Prostate gland (tissue), 2 donors: Measurements from ENCODE around the genes CDKN2B, IFT74 and EQTN.

GRCh38 chr9:21030268-21030975 lies 1.0 kb downstream of the HACD4 start:
- PRO-cap = unidirectional peak, plus-strand start at chr9:21030889
- RAMPAGE, long total RNA, 2 experiments = no peak in any of the 2 experiments

- PRO-cap = bidirectional peak, plus-strand start at chr9:21559933, minus-strand start at chr9:21559823
- RAMPAGE, long total RNA, 2 experiments = no peak in any of the 2 experiments
Observed at GRCh38 chr9:21558880-21560122, 77.2 kb upstream of the IFNE start.

DNA sequence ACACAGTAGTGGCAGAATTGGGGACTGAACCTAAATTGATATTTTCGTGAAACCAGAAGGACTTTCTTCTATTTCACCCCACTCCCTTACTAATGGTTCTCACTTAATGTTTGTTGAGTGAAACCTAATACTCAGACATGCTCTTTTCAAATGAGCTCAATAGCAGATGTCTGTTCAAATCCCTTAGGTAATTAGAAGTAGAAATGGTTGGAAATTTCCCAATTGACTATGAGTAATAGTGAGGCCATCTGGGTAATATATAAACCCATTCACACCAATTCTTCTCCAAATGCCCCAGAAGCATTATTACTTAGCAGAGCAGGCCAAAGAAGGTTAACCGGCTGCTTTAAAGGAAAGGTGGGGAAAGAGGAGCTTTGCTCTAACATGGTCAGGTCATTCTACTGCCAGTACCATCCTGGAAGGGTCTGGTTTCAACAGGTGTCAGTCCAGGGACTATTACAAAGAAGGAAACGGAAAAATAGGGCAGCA lies 119.5 kb upstream of the MTAP start:
- PRO-cap = no peak
- RAMPAGE, long total RNA, 2 experiments = no peak in any of the 2 experiments

GRCh38 chr9:22009039-22009663 lies at the start of gene CDKN2B:
TSS of gene CDKN2B (minus strand) at chr9:22009305.
- PRO-cap = bidirectional peak, plus-strand start at chr9:22009475, minus-strand start at chr9:22009297
- RAMPAGE, long total RNA, 2 experiments = start-site peak on the minus strand in 2 of 2 experiments, at chr9:22009277-22009320 at its widest, 29 to 35 reads per replicate

GRCh38 chr9:22113223-22113750 lies 104.2 kb upstream of the CDKN2B start:
- PRO-cap = no peak
- RAMPAGE, long total RNA, 2 experiments = no peak in any of the 2 experiments

GRCh38 chr9:22437205-22437743 lies 9.3 kb upstream of the DMRTA1 start:
- PRO-cap = no peak
- RAMPAGE, long total RNA, 2 experiments = no peak in any of the 2 experiments

- PRO-cap = bidirectional peak, plus-strand start at chr9:22447499, minus-strand start at chr9:22447374
- RAMPAGE, long total RNA, 2 experiments = no peak in any of the 2 experiments
Observed at GRCh38 chr9:22447257-22448307, 958 bp downstream of the DMRTA1 start.

GRCh38 chr9:23850048-23850913 lies 24.2 kb upstream of the ELAVL2 start:
- PRO-cap = no peak
- RAMPAGE, long total RNA, 2 experiments = no peak in any of the 2 experiments

DNA sequence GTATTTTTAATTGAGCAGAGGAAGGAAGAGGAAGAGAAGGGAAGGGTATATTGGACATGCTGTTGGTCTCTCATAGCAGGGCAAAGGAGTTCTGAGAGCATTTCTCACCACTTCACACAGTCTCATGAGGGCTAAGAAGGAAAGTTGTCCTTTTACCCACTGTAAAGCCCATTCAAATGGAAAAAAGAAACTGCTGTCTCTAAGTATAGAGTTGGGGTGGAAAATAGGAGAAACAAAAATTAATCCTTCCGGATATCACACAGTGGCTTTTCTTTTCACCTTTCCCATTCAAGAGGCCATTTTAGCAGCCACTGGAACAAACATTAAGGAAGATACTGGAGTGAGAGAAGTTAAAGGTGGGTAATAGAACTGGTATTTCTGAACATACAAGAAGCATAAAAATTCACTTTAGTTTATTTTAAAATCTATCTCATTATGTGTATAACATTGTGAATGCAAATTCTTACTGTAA lies 377.3 kb upstream of the TUSC1 start:
- PRO-cap = no peak
- RAMPAGE, long total RNA, 2 experiments = no peak in any of the 2 experiments

- PRO-cap = no peak
- RAMPAGE, long total RNA, 2 experiments = no peak in any of the 2 experiments
Observed at GRCh38 chr9:26746648-26747169, 145.9 kb downstream of the CAAP1 start.

GRCh38 chr9:26955799-26956901 lies at the start of gene IFT74:
TSS of gene IFT74 (plus strand) at chr9:26956412.
- PRO-cap = bidirectional peak, plus-strand start at chr9:26956459, minus-strand start at chr9:26956317
- RAMPAGE, long total RNA, 2 experiments = start-site peak on the plus strand in 2 of 2 experiments, at chr9:26956419-26956452 at its widest, 55 to 127 reads per replicate

DNA sequence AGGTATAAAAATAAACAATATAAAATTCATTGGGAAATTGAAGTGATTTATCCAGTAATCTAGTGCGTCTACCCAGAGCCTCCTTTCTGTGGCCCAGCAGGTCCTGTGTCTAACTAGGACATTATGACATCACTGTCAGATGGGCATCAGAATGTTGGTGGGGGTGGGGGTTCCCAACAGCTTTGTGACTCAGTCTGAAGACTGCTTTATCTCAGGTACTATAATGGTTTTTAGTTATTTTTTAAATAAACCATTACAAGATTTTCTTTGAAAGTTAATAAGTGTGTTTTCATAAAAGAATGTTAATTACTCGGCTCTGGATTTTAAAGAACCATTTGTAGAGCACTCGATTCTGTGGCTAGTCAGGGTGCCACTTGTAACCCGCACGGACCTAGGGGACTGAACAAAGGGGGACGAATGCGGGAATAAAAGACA lies at the start of gene EQTN:
TSS of gene EQTN (minus strand) at position 125 of the 435 bp plus-strand sequence.
- PRO-cap = no peak
- RAMPAGE, long total RNA, 2 experiments = no peak in any of the 2 experiments

- PRO-cap = no peak
- RAMPAGE, long total RNA, 2 experiments = no peak in any of the 2 experiments
Observed at GRCh38 chr9:27303039-27303599, 6.2 kb upstream of the EQTN start.

DNA sequence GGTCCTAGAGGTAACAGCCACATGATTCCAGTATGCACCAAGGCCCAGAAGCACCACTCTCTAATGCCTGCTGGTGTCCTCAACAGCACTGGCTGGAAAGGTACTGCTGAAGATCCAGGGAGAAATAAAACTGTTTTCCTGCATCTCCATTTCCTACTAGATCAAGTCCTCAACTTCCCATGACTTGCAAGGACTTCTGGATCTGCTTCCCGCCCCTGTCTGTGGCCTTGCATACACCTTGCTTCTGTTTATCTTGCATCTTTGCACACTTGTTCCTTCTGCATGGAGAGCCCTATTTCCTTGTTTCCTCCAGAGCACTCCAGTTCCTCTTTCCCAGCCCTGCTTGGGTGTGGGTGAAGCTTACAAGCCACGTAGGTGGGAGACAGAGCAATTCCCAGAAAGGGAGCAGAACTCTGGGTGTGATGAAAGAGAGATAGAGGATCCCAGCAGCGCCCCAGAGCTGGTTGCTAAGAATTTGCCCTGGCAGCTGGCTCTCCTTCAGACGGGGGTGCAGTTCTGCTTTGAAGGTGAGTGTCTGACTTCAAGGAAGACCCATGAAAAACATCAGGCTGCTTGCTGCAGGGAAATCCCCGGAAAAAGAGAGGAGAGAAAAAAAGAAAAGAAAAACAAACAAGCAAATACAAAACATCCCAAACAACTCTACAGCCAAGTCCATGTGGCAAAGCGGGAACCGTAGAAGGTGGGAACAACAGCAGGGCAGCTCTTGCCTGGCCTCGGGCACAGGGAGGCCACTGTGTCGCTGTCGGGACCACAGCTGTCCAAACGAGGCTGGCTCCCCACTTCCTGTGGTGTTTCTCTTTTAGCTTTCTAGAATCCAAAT lies 41.2 kb upstream of the EQTN start:
- PRO-cap = no peak
- RAMPAGE, long total RNA, 2 experiments = no peak in any of the 2 experiments

DNA sequence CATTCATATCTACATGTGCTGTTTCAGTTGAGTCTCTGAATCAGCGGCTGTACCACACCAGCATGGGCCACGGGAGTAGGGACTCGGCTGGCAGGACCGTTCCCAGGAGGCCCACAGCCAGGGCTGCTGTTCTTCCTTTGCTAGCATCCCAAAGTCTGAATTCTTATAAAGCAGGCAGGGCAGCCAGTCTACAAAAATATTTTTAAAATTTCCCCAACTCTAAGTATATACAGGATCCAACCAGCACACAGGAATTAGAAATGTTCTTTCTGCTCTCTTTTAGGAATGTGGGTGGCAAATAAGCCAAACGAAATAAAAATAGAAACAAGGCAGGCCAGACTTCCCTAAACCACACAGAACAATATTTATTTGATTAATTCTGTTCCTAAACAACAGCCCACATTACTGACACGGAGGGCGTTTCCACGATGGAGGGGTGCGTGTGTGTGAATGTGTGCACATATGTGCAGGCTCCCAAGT lies 42.9 kb upstream of the EQTN start:
- PRO-cap = no peak
- RAMPAGE, long total RNA, 2 experiments = no peak in any of the 2 experiments

- PRO-cap = no peak
- RAMPAGE, long total RNA, 2 experiments = no peak in any of the 2 experiments
Observed at GRCh38 chr9:27341553-27341790, 44.5 kb upstream of the EQTN start.

GRCh38 chr9:27434706-27434995 lies 89.4 kb upstream of the IFNK start:
- PRO-cap = no peak
- RAMPAGE, long total RNA, 2 experiments = no peak in any of the 2 experiments

- PRO-cap = no peak
- RAMPAGE, long total RNA, 2 experiments = no peak in any of the 2 experiments
Observed at GRCh38 chr9:27476242-27476681, 47.8 kb upstream of the IFNK start.

DNA sequence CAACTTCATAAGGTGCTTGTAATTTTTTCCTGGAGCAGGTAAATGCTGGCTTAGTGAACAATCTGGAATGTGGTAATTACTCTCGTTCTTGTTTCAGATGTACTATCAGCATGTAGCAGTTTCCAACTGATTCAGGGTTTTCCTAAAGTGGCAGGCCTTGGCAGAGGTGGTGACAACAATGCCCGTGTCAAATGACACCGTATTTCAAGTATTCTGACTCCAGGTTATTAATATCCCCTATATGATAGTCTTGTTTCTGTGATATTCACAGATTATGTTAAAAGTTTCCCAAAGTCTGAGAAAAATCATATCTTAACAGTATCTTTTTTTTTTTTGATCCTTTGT lies 1.2 kb downstream of the C9orf72 start:
- PRO-cap = no peak
- RAMPAGE, long total RNA, 2 experiments = no peak in any of the 2 experiments

GRCh38 chr9:27577110-27577474 lies 3.8 kb upstream of the C9orf72 start:
- PRO-cap = unidirectional peak, plus-strand start at chr9:27577311
- RAMPAGE, long total RNA, 2 experiments = no peak in any of the 2 experiments